Neuron (in vitro differentiated cells): ENCODE measurements around a stretch of chr2.

DNA sequence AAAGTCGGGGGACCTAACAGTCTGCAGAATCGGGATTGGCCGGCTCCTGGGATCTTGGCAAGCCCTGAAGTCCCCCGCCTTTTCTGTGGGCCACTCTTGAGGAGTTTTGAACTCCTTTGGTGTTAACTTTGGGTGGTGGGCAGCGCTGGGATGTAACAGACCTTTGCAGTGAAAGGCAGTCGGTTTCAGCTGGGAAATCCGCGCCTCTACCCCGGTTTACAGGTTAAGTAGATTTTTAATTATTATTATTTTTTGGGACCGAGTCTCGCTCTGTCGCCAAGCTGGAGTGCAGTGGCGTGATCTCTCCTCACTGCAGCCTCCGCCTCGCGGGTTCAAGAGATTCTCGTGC, 1.2 kb downstream of the NABP1 start:
- PRO-cap = no peak

- PRO-cap = no peak
These were observed 77.0 kb upstream of the SLC39A10 start for GRCh38 chr2:195579869-195580536.

DNA sequence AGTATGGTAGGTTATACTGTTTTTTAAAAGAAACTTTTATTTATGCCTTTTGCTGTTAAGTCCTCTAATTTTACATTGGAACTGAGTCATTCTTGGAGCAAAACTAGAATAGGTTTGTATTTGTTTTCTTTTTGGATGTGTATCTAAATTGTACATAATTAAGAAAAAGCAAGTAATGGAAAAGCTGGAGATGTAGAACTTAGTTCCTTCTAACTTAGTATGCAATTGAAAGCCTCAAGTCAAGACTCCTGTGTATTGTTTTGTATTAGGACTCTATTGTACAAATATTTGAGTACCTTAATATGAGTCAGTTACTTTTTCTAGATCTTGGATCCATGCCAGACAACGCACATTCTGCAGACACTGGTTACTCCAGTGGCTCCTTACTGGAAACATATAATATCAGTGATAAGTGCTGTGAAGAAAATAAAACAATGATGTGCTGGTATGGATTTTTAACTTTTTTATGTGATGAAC, 1.4 kb downstream of the SLC39A10 start:
- PRO-cap = no peak

- PRO-cap = no peak
These were observed 26.9 kb downstream of the STK17B start for GRCh38 chr2:196144495-196144878.

GRCh38 chr2:196149638-196150483, 21.5 kb downstream of the STK17B start:
- PRO-cap = no peak

DNA sequence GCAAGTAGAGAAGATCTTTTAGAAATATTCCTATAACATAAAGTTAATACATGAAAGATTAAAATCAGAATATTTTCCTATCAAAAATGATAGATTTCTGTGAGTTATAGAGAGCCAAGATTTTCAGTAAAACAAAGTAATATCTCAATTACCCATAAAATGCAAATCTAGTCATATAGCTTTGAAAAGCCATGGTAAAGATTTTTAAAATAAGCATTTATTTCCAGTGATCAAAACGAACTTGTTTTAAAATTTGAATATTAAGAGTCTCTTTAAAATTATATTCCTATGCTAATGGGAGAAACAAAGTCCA, 20.9 kb downstream of the STK17B start:
- PRO-cap = no peak

DNA sequence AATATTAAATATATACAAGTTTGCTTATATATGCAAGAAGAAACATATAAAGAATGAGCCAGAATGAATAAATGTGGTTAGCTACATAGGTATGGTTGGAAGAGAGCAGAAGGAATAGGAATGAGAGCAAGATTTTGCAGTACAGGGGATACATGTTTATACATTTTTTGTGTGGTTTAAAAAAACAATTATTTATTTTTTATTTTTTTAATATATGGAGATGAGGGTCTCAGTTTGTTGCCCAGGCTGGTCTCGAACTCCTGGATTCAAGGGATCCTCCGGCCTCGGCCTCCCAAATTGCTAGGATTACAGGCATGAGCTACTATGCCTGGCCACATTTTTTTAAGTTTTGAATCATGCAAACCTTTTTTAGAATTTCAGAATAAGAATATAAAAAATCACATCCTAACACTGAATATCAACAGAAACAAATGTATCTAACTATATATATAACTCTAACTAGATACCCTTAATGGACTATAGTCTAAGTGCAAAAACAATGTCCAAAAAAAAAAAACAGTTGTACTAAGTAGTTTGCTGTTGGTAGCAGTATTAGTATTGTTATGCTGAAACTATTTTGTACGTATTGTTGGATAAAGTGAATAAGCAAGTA, 18.5 kb downstream of the STK17B start:
- PRO-cap = no peak

- PRO-cap = no peak
These were observed 1.1 kb upstream of the STK17B start for GRCh38 chr2:196172495-196172948.

DNA sequence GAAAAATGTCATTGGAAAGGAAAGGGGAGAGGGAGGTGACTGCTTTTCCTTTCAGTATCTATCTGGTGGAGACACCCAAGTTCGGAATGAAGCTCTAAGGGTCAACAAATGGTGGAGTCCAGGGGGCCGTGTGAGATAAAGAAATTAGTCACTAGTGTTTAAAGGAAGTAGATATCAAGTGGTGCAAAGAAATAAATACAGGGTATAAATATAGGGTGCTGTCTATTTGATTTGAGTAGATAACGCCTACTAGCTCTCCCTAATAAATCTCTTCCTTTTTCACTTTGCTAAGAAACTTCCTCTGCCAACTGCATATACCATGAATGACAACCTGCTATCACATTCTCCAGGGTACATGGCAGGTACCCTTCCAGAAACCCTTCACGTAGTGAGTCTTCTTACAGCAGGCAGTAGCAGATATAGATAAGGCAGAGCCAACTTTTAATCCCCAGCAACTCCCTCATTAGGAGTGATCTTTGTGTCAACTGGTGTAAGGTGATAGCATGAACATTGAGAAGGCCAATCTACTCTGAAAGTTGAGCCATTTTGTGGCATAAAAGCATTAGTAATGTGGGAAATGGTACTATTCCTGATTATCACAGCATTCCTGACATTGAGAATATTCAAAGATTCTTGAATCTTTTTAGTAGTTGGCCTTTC, 5.6 kb upstream of the STK17B start:
- PRO-cap = no peak

DNA sequence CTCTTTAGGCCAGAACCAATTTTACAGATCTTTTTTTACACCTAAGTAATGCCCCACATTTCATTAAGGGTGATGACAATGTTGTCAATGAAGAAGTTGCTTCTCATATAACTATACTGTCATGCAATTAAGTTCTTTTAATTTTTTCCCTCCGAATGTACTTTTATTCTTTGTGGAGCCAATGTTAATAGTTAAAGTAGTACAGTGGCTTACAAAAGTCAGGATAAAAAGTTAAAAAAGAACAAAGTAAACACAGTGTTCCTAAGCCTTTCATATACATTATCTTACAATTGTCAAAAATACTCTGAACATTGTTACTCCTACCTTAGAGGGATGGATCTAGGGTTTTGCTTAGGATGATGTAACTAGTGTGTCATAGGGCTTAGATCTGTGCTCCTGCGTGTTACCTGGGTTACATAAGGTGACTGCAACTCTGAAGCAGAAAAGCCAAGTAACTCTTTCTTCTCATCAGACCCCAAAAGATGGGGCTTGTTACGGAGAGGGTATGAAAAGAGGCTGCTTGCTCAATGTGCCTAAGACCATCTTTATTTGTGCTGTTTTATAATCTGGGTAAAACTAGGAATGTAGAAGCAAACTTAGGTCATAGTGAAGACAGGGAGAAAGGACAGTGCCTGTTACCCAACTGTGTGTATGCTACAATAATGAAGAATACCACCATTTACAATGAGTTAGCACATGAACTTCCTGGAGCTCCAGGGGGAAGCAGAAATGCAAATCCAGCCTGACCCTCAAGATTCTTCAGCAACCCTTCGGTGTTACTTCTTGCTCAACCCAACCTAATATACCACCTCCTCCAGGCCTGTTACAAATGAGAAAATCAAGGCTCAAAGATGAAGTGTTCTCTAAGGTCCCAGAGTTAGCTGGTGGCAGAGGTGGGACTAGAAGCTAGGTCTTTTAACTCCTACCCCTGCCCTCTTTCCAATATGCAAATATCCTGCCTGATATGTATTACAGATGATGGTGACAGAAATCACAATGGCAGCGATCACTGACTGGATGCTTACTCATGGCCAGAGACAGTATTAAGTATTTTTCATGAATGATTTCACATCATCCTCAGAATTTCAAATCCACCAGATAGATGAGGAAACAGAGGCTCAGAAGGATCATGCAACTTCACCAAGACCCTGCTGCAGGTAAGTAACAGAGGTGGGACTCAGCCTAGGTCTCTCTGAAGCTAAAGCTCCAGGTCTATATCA, 42.1 kb upstream of the STK17B start:
- PRO-cap = no peak

GRCh38 chr2:196239632-196240650, 68.6 kb upstream of the STK17B start:
- PRO-cap = no peak

DNA sequence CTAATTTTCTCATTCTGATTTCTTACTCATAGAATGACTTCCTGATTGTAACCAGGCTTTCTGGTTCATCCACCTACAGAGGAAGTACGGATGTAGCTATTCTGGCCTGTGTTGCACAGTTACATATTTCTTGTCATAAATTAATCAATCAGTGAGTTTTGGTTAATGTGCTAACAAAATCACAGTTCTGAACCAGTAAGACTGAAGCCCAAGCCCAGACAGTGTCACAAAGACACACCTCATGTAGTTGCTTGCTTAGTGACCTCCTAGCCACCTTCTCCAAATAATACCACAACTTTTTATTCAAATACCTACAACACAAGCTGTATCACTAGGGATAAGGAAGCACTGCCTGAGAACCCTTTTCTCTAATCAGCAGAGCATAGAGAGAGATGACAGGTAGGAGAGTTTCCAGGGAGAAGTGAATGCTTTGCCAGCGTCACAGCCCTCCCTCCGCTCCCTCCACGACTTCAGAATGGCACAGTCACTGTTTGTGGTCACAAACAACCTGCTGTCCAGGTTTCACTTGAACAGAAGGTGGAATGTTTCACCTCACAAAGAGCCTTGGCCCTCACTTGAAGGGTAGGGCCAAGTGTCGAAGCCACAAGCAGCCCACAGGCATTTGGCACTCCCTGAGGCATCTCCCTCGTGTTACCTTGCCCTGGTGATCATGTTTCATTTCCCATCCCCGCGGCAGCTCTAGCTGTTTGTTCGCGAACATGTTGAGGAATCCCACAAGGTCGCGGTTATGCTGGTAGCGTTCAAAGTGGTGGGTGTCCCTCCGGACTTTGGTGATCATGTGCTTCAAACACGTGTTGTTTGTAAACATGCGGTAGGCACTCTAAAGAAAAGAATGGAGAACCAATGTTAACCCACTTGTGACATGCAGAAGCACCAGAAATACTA, 120.8 kb upstream of the STK17B start:
- PRO-cap = no peak

DNA sequence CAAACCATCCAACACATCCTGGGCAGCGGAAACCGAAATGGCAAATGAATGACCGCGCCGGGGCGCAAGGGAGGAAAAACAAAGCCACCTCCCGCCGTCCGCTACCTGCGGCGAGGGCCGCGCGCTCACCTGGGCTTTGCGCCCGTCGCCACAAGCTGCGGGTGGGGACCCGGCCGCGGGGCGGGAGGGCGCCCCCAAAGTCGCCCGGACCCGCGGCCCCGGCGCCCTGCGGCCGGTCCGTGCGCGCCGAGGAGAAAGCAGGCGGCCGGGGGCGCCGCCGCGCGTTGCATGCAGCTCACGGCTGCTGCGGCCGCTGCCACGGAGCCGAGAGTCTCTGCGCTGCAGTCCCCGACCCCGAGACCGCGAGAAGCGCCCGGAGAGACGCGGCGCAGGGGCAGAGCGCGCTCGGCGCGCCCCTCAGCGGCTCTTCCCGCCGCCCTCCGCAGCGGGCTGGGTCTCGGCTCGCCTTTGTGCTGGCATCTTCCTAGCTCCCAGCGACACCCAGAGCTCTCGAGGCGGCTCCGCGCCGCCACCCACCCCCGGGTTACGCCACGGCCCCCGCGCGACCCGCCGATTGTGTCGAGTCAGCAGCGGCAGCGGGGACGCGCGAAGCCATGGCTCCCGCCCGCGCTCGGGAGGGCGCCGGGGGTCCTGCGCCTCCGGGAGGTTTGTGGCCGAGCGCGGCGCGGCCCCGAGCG, 562 bp downstream of the HECW2 start:
- PRO-cap = bidirectional peak, plus-strand start at position 43 of the sequence, minus-strand start outside the sequence; bidirectional peak, plus-strand start at position 426 of the sequence, minus-strand start outside the sequence

- PRO-cap = unidirectional peak, plus-strand start at chr2:196640423
These were observed 711 bp downstream of the CCDC150 start for GRCh38 chr2:196640140-196640712.

DNA sequence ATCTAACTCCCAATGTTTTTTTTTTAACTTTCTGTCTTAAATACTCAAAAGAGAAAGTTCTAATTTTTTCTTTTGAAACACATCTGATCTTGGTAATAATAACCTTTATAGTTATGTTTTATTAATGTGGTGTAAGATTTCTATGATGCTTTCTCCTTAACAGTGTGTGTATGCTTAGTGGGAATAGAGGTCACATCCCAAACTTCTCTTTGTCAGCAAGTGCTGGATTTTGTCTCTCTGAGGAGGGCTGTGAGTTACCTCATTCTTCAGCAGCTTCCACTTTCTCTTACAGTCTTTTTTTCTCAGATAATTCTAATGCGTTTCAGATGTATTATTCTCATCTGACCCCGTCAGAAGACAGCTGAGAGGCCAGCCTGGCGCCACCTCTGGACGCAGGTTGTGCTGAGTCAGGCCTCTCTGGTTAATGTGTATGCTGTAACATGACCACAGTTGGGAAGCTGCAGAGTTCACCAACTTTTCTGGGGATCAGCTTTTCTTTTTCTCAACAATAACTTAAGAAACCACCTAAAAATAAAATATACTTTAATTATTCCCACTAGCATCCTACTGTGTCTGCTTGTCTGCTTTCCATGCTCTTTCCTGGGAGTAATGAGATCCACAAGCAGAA, 79.4 kb downstream of the CCDC150 start:
- PRO-cap = no peak

DNA sequence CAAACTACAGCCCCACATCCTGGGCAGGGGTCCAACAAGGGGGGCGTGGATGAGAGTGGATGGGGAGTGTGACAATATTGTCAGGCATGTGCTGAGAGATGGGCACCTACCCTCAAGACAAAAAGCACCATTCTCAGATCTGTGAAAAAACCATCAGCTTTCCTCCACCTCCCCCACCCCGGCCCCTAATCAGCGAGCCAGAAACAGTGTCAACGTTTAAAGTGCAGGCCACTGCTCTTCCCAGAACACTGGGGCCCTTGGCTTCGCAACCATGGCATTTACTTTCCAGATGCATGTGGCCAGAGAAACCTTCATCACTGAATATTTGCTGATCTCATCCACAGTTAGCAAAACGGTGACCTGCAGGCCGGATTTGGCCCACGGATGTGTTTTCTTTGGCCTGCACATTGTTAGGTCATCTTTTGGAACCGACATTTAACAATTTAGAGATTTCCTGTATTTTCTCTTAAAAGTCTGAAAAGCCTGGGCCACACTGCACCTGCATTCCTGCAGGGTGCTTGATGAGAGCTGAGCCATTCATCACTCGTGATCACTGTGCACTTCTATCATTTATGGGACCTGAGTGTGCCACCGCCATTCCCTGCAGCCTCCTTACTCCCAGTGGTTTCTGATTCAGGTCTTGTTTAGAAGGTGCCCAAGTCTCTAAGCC, 130.6 kb downstream of the ANKRD44 start:
- PRO-cap = no peak

GRCh38 chr2:197191803-197192490, 118.6 kb downstream of the ANKRD44 start:
- PRO-cap = no peak

DNA sequence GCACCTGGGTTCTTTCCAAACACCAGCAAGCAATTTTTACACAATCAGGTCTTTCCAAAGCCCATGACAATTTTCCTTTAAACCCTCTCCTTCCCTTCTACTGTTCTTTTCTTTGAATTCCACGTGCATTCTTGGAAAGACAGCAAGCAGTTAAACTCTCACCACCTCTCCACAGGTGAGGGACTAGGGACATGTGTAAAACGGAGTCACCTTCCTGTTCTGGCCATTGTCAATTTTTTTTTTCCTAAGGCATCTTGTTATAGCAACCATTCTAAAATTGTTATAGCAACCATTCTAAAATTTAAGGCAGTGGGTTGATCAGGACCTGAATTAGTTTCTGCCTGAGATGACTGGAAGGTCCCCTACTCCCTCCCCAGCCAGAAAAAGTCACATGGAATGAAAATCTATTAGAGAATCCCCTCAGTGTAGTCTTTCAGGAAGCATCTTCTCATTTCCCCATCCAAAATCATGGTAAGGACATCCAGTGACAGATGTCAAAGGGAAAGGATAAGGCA, 113.8 kb downstream of the ANKRD44 start:
- PRO-cap = no peak

DNA sequence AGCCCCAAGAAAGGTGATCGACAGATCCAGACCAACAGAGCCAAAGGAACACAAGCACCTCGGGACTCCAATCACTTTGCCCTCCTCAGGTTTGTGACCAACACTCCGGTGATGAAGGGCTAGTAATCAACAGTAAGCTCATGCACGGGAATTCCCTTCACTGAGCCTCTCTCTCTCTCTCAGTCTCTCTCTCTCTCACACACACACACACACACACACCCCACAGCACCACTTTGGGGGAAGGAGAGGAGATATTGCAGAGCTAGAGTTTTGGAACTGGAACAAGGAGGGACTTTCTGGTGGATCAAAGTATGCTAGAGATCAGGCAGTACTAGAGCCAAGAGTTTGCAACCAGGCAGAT, 98.7 kb downstream of the ANKRD44 start:
- PRO-cap = no peak

- PRO-cap = no peak
These were observed 12.2 kb upstream of the ANKRD44 start for GRCh38 chr2:197322742-197323262.